Penis (tissue), 1 donor: ENCODE measurements around the gene TYMS.

DNA sequence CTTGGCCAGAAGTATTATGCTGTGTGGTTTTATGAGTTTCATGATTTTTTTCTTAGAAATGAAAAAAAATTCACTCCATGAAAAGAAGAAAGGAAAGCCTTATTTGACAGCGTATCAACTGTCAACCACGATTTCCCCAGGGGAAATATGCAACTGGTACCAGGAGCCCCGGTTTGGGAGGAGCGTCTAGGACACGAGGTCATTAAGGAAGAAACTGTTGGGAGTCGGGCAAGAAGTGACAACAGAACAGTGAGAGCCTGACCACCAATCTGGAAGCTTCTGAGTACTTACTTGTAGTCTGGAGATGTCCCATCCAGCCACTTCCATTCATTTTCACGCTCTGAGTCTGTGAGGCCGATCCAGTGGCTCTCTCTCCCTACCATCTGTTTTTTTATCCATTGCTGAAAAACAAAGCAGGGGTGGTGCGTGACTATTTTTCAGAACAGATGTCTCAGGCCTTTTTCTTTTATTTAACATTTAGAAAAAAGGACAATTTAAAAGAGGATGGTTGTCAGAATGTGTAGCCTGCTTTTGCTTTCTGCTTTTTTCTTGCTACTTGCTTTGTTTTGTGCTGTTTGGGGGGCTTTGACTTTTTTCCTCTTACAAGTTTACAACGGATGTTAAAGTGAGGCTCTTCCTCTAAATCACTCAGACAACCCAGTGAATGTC lies 63.7 kb upstream of the THOC1 start:
- PRO-cap: no peak

DNA sequence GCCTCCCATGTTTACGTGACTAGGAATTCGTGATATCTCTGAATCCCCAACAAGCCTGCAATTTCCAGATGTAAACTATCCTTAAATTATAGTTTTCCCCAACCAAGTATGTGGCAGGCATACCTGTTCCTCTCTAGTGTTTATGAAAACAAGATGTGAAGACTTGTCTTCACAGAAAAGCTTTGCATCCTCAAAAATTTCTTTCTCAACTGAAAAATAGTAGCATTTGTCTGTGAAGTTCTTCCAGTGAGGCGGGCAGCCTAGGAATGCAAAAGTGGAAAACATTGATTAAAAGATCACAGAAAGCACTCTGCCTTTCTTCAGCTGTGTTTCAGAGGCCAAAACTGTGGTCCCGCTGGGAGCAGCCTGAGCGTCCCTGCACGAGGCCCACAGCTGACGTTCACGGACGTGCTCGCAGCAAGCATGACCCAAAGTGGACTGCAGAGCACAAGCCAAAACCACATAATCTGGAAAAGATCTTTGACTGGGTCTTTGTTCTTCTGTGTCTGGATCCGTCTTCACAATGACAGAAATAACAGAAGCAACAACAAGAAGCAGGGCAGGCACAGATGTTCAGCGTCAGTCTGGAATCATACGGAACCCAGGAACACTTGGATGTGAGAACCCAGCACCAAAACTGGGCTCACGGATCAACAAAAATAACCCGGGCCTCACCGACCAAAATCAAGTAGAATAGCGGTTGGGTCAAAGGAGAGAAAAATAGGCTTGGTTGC lies 65.2 kb upstream of the THOC1 start:
- PRO-cap: no peak

DNA sequence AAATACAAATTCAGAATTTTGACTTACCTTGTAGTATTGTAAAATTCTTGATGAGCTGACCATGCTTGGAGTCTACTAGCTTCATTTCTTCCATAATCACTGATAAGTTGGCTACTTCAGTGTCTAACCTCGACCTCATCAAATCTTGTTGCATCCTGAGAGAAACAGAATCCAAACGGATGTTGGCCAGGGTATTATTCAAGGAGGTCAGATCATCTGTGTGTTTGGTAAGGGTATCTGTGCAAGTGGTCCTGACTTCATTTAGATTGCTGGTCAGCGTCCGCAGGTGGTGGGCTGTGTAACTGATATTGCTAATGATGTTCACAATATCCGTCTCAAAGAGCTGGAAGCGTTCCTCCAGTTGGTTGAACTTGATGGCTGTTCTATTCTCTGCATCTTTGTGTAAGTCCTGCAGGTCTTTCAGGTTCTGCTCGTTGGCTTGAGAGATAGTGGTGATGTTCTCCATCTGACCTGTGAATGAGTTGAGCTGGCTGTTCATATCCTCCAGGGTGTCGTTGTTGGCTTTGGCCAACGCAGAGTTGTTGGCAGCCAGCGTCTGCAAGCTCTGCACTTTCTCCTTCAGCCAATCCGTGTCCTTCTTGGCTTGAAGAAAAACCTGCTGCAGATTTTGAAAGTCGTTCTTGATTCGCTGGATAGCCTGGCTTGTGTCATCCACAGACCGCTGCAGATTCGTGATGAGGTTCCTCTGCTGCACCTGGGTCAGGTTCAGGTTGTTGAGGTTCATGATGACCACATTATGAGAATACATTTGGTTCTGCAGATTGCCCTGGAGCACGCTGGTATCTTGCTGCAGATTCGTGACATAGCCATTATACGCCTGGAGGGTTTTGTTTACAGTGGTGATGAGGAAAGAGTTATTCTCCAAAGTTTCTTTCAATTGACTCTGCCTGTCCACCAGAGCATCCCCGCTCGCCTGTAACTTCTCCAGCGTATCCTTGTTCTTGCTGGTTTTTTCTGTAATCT lies 78.7 kb upstream of the THOC1 start:
- PRO-cap: no peak

DNA sequence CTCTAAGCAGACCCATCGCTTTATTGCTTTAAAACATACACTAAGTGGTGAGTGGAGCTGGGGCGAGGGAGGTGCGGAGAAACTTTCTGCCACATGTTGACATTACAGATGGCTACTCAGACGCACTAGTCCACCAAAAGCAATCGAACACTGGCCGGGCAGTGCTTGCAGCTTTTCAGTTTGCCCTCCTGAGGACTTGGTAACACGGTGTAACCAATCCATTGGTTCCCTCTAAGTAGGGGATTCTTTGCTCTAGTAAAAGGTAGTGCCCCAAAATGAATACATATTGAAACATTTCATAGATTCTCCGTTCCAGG lies 954 bp upstream of the COLEC12 start:
- PRO-cap: no peak

- PRO-cap: bidirectional peak, plus-strand start at chr18:657619, minus-strand start at chr18:657531
These were observed at the start of gene TYMS for GRCh38 chr18:657444-658493. Gene TYMS (plus strand): TSS chr18:657653.

DNA sequence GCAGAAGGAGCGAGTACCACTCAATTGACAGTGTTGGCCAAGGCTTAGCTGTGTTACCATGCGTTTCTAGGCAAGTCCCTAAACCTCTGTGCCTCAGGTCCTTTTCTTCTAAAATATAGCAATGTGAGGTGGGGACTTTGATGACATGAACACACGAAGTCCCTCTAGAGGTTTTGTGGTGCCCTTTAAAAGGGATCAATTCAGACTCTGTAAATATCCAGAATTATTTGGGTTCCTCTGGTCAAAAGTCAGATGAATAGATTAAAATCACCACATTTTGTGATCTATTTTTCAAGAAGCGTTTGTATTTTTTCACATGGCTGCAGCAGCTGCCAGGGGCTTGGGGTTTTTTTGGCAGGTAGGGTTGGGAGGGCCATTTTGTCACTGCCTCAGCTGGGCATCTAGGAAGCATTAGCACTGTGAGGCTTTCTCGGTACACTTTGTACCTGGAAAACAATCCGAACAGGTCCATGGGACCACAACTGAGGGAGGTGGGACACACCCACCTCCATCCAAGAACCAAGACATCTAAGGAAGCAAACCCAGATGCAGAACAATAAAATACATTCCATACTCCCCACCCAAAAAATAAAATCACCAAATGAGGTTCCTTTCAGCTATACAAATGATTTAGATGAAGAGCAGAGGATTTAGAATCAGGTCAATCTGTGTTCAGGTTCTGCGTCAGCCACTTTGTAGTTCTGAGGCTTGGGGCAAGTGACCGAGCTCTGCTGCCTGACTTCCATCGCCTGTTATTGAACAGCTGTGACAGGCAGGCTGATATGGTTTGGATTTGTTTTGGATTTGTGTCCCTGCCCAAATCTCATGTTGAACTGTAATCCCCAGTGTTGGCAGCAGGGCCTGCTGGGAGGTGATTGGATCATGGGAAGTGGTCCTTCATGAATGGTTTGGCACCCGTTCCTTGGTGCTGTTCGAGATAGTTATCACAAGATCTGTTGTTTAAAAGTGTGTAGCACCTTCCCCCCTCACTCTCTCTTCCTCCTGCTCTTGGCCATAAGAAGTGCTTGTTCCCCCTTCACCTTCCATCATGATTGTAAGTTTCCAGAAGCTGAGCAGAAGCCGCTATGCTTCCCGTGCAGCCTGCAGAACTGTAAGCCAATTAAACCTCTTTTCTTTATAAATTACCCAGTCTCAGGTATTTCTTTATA lies 18.4 kb downstream of the TYMS start:
- PRO-cap: no peak

DNA sequence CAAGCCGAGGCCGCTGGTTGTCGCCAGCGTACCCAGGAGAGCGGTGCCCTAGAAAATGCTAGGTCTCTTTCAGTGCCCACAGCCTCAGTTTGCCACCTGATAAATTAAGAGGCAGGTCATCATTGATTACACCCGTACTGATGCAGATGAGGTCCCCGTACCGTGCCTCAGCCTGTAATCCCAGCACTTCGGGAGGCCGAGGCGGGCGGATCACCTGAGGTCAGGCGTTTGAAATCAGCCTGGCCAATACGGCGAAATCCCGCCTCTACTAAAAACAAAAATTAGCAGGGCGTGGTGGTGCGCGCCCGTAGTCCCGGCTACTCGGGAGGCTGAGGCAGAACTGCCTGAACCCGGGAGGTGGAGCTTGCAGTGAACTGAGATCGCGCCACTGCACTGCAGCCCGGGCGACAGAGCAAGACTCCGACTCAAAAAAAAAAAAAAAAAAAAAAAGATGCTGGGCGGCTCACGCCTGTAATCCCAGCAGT lies 656 bp upstream of the ENOSF1 start:
- PRO-cap: no peak

GRCh38 chr18:928832-929234 lies 24.2 kb downstream of the ADCYAP1 start:
- PRO-cap: no peak

DNA sequence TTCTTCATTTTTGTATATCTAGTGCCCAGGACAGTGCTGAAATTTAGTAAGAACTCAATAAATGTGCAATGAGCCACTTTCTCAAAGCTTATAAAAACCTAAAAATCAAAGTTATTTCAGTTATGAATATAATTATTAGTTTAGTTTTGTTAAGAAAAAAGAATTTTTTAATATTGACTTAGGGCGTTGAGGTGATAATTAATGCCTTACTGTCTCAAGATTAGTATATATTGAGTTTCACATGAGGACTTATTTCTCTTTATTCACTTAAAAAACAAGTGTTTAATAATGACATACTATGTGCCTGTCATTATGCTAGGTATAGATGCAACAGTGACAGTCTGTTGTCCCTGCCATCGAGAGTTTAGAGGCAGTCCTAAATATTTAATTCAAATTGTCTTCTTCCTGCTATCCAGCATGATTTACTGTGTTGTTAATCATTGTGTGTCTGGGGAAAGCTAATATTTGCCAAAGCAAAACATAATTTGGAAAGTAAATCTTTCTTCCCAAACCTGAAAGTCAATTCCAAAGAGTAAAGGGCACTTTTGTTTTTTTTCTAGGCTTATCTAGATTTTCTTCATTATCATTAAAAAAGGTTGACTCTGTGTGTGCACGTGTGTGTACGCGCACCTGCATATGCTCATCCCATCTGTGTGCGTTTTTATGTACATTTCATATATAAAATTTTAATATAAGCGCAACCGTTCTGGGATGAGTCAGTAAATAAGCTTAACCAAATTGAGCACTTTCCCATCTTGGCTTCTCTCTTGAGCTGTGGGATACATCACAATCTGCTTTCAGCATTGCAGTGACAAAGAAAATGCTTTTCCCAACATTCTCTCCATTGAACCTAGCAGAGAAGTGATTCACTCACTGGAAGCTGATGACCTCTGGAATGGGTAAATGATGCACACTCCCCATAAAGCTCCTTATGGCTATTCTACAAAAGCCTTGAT lies 488.2 kb downstream of the ADCYAP1 start:
- PRO-cap: no peak

DNA sequence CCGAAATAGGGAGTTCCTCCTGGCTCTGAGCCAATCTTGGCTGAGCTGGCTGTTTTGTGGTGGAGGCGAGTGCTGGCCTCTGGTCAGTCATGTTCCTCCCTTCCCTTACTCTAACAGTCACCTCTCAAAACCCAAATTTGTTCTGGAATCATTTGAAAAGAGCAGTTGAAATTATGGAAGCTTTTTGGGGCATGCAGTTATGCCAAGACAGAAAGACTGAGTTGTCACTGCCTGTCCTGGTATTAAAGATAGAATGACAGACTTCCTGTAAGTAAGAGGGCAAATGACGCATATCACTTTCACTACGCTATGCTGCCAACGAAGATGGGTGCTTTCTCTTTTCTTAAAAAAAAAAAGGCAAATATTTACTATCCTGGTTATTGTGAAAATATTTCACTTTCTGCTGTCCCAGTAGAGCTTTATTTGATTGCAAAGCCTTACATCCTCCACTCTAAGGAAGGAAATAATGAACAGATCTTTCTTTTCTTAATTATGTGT lies 607.3 kb downstream of the ADCYAP1 start:
- PRO-cap: no peak

DNA sequence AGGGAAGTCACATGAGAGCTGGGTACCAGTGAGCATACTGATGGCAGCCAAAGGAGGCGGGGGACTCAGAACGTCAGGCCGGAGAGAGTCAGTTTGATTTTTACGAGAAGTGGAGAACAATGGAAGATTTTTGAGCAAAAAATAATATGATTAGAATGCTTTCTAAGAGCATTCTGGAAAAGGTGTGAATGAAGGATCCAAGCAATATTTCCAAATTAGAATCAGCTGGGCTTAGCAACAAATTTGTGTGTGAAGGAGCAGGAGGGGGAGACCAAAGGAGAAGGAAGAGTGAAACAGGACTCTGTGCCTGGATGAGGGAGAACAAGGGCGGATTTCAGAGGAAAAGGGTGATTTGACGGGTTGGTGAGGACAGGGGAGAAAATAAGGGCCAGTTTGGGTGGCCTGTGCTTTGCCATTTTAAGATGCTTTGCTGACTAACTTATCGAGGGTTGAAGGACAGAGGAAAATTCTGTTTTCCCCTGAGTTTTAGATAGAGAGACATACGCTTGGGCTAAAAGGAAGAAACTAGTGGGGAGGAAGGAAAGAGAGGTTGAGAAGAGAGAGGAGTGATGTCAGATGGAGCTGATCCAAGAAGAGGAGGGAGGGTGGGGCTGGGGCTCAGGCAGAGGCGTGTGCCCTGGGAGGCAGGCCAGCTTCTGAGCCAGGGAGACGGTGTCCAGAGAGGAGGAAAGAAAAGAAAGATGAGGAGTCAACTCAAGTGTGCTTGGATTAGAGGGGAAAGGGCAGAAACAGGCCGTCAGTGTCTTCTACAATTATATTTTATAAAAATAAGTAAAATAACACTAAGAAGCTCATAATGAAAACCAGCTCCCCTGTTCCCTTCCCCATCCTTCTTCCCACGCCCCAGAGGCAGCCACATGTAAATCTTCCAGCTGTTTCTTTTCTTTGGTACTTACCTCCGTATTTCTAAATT lies 56.0 kb downstream of the EMILIN2 start:
- PRO-cap: no peak

DNA sequence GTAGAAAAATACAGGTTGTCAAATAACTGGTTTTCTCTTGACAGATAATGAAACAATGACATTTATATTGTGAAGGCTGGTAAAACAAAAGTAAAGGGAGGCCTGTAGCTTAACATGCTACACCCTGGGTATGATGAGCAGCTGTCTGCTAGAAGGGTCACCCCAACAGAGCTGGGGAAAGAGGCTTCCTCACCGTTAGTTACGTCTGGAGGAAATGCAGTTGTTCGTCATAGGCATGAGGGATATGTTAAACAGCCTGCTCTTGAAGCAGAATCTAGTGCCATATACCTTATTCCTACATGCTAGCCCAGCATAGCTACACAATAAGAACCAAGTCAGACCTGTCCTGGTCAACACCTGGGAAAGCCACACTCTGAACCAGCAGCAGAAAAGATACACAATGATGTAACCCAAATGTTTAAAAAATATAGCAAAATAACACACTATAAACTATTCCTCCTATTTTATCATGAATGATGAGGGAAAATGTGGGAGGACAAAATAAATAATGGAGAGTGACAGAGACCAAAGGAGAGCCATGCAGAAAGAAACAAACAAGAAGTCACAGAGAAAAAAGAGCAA lies 49.8 kb downstream of the LPIN2 start:
- PRO-cap: no peak

DNA sequence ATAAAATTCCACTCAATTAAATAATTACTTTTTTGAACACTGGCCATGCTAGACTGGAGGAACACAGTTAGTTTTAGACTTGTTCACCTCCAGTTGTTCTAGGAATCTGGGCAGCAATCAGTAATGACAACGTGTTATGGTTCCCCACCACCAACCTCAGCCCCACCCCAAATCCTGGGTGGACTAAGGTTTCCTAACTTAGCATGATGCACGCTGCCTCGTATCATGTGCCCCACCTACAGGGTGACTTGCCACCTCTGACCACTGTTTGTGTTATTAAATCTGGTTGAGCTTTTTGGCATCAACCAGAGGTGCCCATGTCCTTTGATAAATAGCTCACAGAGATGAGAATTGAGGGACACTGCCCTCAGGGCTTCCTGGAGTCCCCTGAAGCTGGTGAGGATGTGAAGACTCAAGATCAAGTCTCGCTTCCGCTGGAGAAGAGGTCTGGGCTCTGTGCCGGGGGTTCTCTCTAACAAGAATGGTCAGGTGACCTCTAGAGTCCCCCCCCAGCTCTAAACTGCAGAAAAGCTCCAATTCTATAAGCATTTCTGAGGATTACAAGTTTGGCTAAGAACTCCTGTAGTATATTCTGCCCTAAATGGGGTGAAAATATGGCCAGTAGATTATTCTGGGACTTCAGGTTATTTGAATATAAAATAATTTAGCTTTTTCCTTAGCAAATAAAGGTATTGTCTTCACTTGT lies 32.5 kb downstream of the LPIN2 start:
- PRO-cap: no peak

DNA sequence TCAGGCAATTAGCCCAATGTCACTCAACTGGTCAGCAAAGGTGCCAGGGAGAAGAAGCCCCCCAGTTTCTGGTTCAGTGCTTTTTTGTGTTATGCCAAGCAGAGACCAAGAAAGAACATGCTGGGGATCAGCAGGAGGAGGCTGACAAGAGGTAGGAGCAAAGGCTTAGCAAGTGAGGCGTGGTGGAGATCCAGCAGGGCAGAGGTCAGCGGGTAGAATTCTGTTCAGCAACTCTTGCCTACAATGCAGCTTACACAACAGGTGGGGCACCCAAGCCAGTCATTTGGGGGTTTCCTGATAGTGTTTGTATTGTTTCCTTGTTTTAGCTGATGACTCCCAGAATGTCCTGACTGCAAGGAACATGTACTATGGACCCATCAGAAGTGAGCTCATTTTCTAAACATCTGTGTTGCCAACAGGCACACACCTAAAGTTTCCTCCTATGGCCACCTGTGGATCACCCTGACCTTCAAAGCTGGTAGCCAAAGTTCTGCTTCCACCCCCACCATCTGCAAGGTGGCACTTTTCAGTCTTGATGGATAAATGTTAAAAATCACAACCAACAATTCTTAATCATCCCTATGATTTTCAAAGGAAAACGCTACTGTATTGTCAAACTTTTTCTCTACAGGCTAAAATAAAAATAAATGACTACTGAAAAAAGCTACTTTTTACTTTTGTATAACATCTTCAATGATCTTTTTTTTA lies 28.0 kb downstream of the LPIN2 start:
- PRO-cap: no peak

DNA sequence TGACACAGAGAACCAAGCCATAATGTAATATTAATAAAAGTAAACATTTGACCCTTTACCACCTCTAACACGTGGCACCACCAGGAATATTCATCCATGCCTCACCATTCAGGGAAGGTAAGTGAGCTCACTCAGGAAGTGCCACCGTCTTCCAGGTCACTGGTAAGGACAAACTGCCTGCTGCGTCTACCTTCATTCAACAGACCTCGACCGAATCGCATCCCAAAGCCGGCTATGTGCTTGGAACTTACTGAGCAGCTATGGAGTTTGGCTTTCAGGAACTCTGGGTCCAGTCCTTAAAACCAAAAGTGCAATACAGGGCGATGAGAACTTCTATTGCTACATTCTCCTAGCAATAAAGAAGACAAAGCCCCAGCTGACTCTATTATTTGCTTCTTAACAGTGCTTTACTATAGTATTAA lies 2.1 kb downstream of the LPIN2 start:
- PRO-cap: no peak

DNA sequence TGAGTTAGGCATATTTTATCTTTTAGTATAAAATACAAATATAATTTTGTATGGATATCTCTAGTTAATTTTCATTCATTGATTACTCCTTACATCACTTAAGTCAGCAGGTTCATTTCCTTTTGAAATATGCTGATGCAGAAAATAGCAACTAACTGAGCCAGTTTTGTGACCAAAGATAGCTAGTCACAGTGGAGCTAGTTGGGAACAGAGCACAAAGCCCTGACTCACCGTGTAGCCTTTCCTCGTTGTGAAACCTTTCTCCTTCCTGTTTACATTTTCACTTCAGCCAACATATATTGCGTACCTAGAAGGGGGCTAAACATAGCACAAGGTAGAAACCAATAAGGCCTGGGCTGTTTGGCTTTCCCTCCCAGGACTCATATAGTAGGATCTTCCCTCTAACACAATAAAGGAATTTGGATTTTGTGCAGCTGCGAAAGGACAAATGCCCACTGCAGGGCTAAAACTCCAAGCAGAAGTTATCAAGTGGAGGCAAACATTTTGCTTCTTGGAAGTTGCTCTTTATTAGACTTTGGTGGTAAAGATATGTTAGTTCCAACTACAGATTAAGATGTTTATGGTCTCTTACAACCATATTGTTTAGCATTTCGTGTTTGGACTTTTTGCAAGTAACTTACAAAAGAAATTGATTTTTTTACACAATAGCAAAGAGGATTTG lies 24.5 kb upstream of the LPIN2 start:
- PRO-cap: no peak

DNA sequence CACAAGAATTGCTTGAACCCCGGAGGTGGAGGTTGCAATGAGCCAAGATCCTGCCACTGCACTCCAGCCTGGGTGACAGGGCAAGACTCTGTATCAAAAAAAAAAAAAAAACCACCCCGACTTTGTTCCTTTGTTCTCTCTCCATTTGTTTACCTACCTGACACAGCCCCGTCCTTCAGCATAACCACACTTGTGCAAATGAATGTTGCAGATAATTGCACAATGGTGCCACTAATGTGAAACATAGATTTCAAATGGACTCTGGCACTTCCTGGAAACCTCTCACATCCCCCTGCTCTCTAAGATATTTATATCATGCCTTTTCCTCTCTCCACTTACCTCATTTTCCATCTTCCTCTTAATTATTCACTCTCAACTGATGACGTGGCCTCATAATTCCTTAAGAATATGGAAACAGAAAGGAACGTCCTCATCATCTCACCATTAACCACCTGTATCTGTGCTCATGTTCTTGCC lies 39.1 kb upstream of the LPIN2 start:
- PRO-cap: no peak

DNA sequence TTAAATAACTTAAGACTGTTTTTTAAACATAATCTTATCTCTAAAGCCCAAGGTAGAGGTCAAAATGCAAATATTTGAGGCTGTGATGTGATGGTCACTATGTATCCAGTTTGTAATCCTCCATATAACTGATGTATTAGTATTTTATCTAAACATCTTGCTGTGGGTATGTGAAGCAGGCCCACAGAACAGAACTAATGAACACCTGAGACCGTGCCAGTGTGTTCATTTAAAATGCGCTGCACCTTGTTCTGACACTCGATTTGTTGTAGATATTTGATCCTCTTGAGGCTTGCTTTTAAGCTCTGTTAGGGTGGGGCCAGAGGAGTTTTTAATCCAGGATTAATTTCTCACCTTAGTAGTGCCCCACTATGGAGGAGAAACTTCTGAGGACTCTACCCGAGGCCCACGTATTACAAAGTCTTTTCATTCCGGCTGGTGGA lies 49.6 kb upstream of the LPIN2 start:
- PRO-cap: no peak

DNA sequence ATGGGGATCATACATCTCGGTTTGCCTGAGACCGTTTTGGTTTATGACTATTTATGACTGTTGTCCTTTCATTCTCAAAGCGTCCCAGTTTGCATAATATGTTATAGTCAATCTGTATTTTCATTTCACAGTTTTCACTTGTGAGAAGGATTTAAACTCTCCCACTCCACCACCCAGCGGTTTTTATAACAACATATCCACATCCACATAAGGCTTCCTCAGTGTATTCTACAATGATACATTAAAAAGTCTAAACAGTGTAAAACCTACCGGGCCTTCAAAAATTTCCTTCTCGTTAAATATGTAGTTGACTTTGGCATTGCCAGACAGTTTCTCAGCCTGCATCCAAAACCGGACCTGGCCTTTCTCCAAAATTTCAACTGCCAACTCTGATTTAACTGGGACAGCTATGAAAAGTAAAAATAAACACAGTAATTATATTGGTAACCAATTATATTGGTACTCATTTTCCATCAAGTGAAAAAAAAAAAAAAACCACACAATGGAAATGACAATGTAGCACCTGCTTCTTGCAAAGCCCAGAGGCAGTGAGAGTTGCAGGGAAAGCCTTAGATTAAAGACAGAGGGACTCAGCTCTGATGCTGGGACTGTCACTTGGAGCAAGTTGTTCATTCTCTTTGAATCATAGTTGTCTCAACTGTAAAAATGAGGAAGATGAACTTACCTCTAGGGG lies 81.1 kb upstream of the LPIN2 start:
- PRO-cap: no peak

- PRO-cap: no peak
These were observed 2.8 kb downstream of the MYOM1 start for GRCh38 chr18:3216732-3217506.